HT-29 (cell line): ENCODE data around the gene IGLL1.

DNA sequence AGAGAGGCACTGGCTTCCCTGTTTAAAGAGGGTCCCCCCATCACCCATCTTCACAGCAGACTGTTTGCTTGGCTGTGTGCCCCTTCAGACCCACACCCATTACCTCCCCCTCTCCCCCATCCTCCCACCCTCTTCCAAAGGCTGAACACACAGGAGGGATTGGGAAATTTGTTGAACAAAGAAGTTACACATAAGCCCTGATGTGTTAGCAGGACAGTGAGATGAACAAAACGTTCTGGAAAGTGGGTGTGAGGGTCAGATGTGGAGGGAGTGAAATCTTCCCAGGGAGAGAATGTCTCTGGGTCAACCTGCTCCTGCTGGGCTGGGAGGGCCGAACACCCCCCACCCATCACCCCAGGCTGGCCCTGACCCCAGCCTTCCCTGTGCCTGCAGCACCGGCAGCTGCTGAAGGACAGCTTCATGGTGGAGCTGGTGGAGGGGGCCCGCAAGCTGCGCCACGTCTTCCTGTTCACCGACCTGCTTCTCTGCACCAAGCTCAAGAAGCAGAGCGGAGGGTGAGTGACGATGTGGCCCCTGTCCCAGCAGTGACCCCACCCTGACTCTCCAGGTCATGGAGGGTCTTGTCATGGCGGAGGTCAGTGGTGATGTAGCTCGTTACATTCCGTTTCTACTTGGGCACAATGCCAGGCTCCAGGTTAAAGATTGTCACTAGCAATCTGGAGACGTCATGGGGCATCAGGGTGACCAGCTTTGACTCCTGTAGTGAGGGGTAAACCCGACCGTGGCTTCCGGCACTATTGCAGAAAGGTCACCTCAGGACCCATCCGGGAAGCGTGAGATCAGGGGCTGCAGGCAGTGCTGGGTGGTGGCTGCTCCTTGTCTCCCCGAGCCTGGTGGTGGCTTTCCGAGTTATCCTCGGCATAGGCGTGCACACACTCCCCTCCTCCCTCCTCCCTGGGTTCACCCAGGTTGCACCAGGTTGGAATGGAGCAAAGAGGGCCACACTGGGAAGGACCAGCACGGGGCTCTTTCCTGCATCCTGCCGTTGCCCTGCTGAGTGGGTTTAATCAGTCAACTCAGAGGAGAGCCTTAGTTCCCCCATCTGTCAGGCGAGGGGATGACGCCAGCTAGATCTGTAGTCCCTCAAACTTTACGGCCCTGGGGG is 103.6 kb downstream of the BCR start:
- RAMPAGE, long total RNA: no peak

DNA sequence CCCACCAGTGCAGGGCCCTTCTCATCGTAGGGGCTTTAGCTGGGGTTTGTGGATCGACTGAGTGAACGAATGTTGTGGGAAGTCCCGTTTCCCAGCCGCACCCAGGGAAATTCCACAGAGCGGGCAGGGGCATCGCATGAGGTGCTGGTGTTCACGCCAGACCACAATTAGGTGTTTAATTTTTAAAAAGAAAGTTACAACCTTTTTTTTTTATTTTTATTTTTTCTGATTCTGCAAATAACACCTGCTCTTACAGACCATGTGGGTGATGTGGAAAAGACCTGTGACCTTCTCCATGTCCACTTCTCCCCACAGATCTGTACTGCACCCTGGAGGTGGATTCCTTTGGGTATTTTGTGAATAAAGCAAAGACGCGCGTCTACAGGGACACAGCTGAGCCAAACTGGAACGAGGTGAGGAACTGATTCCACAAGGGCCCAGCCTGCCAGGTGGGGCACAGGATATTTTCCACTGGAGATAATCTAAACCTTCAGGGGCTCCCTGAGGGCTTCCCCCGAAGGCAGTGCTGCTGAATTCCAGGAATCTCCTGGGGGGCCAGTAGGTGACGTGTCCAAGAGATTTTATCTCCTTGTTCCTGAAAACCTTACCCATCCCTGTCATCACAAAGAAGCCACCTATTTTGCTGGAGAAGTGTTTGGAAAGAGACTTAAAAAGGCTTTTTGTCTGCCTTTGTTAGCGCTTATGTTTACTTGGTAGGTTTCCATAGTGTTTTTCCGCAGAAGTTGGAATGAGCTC is 112.1 kb downstream of the BCR start:
- RAMPAGE, long total RNA: no peak

- RAMPAGE, long total RNA: no peak
These were observed 75.8 kb downstream of the IGLL1 start for GRCh38 chr22:23504103-23504922.

DNA sequence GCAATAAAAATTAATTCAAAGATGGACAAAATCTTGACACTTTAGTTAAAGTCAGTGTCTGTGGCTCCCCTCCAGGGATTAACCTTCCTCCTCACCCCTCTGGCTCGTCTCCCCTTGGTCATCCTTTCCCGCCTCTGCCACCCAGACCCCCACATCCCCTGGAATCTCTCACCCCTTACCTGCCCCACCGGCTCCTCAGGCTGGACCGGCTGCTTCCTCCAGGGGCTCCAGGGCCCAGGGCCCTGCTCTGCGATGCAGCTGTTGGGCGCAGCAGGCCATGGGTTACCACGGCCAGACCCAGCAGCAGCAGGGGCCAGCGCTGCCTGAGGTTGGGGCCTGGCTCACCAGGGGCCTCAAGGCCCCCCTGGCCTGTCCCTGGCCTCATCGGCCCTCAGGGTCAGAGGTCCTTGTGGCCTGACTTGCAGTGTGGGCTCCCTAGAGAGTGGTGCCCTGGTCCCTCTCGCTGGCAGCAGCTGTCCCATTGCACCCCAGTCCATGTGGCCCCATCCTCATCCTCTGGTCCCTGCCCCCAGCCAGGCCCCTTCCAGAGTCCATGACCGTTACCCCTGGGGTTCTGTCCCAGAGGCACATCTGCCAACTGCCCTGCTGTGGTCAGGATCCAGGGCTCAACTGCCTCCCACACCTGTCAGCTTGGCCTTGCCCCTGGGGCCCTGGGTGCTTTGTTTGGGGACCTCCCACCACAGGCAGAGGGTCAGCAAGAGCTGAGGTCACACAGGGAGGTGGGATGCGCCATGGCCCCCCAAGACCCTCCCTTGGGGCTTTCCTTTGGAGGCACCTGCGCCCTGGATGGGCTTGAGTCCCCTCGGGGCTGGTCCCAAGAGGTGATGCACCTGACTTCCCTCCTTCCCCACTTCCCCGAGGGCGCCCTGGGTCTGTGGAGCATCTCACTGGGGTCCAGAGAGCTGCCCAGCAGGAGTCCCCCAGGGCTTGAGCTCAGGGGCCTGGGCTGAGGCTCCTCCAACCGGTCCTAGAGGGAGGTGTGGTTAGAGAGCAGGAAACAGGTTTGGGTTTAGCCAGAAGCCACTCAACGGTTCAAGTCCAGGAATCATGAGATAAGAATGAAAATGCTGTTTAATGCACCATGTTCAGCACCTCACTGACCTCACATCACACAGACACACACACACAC is at the start of gene IGLL1:
Gene IGLL1, minus strand, starts transcription at position 485 of the 1,150 bp plus-strand sequence.
- RAMPAGE, long total RNA: no peak

GRCh38 chr22:23685318-23685822 is 5.4 kb upstream of the RGL4 start:
- RAMPAGE, long total RNA: no peak

DNA sequence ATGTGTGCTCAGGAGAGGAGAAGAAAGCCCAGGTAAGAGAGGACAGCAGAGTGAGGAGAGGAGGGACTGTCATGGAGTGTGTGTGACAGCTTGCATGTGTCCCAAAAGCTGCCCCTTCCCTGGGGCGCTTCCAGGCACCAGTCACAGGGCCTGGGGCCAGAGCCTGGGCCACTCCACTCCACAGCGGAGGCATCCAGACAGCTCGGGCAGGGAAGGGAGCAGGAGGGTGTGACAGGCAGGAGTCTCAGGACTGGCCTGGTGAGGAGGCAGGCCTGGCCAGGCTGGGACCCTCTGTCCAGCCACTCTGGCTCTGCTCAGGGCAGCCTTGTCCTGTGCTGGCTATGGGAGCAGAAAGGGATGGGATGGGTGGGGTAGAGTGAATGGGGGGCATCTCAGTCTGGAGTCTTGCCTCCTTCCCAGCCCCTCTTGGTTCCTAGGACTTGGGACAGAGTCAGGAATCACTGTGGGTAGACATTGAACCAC is 1.0 kb downstream of the MMP11 start:
- RAMPAGE, long total RNA: no peak

DNA sequence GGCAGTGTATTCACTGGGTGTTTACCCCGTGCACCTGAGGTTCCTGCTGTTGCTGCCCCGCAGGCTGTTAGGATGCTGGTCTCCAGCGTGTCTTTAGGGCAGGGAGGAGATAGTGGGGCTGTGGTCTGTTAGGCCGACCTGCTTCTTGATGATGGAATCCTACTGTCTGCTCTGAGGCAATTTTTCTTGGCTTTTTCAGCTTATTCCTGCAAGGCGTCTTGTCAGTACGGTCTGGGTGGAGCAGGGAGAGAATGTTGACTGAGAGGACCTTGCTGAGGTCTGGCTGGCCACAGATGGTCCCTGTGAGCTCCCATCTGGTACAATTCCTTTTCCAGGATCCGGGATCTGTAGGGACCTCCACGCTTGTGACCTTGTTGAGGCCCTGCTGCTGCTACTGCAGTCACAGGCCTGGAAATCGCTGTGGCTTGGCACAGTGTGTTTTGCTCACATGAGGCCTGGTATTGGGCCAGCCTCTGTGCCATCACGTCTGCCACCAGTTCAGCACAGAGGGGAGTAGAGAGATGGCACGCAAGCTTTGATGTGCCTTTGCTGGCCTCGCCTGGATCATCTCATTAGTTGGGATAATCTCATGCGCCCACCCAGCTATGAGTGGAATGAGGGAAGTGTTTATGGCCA is 22.8 kb downstream of the DERL3 start:
- RAMPAGE, long total RNA: no peak

- RAMPAGE, long total RNA: no peak
These were observed 496 bp downstream of the DERL3 start for GRCh38 chr22:23838379-23838641.

DNA sequence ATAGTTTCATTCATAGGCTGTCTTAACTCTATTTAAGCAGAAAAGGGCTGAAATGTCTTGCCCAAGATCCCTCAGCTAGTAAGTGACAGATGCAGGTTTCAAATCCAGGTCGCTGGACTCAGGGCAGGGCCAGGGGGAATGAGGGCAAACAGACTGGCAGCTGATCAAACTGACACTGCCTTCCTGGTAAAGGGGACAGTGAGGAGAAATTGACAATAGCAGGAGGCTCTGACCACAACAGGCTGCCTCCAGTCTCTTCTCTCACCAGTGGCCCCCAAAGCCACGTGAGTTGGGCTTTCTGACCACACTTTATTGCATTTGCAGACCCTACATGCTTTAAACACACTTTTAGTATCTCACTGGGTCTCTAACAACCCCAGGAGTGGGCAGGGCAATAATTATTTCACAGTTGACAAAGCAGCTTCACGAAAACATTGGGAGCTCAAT is 16.6 kb downstream of the MIF start:
- RAMPAGE, long total RNA: no peak

- RAMPAGE, long total RNA: no peak
These were observed 36.5 kb upstream of the SUSD2 start for GRCh38 chr22:24144904-24145160.

GRCh38 chr22:24176360-24176928 is 4.8 kb upstream of the SUSD2 start:
- RAMPAGE, long total RNA: no peak

GRCh38 chr22:24264036-24264855 is 6.4 kb upstream of the SPECC1L start:
- RAMPAGE, long total RNA: no peak

GRCh38 chr22:24323505-24324697 is 53.3 kb downstream of the SPECC1L start:
- RAMPAGE, long total RNA: no peak

DNA sequence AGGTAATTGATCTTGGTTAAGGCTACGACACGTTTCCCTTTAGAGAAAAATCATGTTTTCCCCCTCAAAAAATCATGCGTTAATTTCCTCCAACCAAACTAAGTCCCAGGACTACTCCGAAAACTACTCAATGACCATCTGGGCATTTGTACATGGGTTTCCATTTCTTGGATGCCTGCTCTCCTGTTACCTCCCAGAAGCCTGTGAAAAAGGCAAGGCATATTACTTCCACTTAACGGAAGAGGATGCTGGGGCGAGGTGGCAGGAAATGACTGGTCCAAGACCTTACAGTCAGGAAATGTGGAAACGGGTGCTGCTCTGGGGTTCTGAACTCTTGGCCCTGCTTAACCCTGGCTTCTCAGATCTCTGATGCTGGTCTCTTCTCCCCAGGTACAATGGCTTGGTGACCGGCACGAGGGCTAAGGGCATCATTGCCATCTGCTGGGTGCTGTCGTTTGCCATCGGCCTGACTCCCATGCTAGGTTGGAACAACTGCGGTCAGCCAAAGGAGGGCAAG is 12.9 kb downstream of the ADORA2A start:
- RAMPAGE, long total RNA: no peak

DNA sequence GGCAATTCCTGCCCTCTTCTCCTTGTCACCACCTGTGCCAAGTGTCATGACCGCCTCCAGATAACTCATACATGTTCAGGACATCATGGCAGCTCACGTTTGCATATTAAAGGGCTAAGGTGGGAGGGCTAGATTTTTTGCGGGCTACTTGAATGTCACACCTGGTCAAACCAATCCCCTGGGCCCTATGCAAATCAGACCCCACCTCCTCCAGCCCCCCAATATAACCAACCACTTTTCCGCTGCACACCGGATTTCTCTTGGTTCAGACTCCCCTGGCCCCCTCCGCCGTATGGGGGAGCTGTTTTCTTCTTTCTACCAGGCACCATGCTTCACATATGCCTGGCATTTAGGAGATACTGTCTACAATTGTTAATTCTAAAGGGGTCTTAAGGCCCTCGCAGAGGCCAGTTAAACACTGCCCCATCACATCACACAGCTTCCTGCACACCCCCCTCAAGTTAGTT is 12.6 kb downstream of the UPB1 start:
- RAMPAGE, long total RNA: no peak

- RAMPAGE, long total RNA: no peak
These were observed 11.0 kb downstream of the GUCD1 start for GRCh38 chr22:24543720-24544554.

- RAMPAGE, long total RNA: no peak
These were observed 57.6 kb downstream of the GGT1 start for GRCh38 chr22:24660627-24660982.

- RAMPAGE, long total RNA: no peak
These were observed 78.6 kb downstream of the PIWIL3 start for GRCh38 chr22:24695770-24696381.

- RAMPAGE, long total RNA: no peak
These were observed 2.3 kb upstream of the KIAA1671 start for GRCh38 chr22:24950184-24950615.

- RAMPAGE, long total RNA: no peak
These were observed 25.2 kb downstream of the KIAA1671 start for GRCh38 chr22:24977542-24978292.